Placental epithelial cell (primary cell): ENCODE measurements around a stretch of chr2.

DNA sequence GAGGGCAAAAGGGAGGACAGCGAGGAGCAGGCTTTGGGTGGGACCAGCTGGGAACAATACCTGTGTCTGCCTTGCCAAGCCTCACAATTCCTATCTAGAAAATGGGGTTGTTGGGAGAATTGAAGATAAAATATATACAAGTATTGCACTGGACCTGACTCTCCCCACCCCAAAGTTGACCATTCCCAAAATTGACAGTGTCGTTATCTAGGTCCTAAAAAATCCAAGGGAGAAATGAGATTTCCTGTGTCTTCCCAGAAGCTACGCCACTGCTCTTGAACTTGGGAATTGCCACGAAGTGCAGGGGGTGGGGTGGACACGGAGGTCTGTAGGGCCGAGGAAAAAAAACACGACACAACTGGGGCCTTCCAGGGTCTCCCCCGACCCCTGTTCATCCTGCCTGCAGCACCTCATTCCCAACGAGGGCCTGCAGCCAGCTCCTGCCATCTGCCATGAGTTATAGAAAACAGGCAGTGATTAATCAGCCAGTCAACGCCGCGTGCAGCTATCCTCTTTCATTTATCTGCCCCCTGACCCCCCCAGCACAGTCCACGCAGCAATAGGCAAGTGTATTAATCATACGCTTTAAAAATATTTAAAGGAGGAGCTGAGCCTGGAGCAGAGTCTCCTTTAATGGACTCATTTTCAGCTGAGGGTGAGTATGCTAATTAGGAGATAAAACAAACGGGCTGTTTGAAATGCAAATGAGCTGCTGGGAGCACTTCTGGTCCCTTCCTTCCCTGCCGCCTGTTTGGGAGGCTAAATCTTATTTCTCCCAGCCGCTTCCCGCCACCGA, 210.0 kb downstream of the TFCP2L1 start:
- CAGE, long polyA plus RNA = no peak

DNA sequence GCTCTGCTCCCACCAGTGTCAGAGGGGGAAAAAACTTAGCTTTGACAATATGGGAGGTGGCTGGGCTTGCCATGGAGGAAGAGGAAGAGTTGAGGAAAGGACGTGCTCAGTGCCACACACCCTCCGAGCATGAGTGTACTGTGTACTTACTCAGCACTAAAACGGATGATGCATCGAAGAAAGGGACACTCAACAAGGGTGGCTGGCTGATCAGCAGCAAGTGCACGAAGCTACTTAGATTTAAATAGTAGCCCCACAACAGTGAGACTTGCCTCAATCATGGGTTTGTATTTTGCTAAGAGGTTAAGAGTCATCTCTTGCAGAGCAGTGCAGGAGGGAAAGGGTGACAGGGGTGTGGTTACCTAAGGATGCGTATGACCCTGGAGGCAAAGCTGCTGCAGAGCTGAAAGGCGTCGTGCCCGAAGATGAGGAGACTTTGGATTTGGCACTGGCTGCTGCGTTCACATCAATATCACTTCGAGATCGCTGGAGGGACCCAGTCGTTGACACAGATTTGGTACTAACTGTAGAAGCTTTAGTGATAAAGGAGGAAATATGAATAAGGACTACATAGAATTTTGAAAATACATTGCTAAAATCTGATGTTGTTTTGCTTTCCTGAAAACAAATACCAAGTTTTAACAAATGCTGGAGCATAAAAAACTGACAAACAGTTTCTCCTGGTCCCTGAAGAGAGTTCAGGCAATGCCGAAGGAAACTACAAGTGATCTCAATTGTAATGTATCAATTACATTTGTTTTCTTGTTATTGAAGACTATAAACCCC, 162.2 kb upstream of the TFCP2L1 start:
- CAGE, long polyA plus RNA = no peak

DNA sequence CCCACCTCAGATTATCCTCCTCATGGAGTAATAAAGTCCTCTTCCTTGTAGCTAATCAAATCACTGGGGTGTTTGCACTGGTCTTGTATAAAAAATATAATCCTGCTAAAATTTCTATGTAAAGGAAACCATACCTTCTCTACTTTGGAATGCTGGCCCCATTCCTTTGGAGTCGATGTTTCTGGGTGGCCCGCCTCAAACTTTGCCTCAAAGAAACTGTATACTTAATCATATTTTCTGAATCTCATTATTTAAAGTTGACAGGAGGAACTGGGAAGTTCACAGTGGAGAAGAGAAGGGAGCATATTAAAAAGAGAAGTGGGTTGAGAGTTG, 790.6 kb downstream of the TSN start:
- CAGE, long polyA plus RNA = no peak

DNA sequence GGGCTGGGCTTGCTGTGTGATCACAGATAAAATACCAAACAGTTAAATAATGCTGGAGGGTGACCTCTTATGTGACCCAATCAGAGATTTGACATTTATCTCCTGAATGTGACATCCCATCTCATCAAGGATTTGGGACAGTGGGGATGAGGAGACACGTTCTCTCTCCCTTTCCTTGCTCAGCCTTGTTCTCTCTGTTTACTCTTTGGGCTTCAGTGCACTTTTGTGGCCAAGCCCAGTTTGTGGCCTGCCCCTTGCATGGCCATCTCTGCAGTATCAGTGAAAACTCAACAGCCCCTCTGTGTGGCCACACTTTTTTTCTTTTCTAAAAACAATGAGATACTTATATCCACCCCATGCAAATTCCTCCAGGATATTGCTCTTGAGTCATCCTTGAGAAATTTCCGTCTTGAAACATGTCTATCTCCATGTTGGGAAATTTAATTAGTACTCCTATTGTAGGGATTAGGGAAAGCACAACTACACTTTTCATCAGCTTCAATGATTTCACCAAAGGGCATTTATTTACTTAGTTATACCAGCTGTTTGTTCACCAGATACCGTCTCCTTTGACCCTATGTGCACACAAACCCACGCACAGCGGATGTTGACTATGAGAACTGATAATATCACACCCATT, 993.0 kb downstream of the TSN start:
- CAGE, long polyA plus RNA = no peak

GRCh38 chr2:126534472-126535006, 121.4 kb upstream of the GYPC start:
- CAGE, long polyA plus RNA = no peak

GRCh38 chr2:126688543-126688861, 32.5 kb downstream of the GYPC start:
- CAGE, long polyA plus RNA = no peak

GRCh38 chr2:126971703-126971975, 72.9 kb downstream of the TEX51 start:
- CAGE, long polyA plus RNA = no peak

DNA sequence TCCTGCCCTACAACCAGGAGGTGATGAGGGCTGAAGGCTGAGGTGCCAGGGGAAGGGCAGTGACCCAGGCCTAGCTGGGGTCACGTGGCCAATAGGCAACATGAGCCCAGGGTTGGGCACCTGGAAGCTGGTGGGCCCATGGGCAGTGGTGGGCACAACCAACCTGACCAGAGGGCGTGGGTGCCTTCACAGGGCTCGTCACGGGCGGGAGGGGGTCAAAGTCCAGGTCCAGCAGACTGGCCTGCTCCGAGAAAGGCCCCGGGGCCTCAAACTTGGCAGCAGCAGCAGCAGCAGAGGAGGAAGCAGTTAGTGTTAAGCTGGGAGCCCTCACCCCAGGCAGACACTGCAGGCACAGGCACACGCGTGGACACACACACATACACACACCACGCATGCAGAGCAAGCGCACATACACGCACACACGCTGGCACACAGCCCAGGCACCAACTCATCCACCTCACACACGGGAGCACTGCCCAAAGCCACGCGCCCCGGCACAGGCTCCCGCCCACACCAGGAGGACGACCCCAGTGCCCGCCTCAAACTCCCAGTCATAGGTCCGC, 53.1 kb downstream of the BIN1 start:
- CAGE, long polyA plus RNA = no peak

DNA sequence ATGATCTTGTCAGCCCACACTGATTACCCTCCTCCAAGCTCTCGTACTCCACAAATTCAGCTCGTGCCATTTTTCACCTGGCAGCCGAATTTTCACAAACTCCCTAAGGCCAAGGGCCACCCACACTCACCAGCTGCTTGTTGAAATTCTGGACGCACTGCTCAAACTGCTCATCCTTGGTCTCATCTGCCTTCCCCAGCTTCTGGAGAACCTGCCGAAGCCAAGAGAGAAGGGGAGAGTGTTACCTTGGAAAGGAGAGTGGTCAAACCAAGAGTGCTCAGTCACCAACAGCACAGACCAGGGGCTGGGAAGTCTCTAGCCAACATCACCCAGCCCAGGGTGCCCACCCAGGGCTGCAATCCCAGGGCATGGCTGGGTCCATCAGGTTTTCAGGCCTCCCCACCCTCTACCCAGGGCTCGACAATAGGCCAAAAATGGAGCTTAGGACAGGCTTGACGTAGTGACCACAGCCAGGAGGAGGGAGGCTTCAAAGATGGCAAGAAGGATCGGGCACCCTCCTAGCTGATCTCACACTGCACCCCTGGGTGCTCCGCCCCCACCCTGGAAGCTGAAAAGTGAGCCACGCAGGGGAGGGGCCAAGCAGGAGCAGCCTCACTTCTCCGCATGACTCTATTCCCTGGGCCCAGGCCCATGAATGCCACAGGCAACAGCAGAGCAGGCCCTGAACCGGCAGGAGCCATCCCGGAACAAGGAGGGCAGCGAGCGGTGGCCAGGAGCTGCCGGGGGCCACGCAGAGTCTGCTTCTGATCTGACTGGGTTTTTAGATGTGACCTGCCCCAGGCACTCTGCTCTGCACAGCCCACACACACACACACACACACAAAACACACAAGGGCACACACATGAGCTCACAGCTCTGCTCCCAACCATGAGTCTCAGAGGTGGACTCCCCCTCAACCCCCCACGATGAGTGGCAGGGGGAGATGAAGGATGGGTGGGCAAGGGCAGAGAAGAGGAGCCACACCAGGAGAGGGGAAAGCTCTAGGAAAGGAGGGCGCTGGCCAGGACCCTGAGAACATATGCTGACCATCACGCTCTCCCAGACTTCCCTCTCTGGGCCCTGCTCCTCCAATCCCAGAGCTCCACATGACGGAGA, 30.1 kb downstream of the BIN1 start:
- CAGE, long polyA plus RNA = no peak

GRCh38 chr2:127083604-127084590, 23.1 kb downstream of the BIN1 start:
- CAGE, long polyA plus RNA = no peak

DNA sequence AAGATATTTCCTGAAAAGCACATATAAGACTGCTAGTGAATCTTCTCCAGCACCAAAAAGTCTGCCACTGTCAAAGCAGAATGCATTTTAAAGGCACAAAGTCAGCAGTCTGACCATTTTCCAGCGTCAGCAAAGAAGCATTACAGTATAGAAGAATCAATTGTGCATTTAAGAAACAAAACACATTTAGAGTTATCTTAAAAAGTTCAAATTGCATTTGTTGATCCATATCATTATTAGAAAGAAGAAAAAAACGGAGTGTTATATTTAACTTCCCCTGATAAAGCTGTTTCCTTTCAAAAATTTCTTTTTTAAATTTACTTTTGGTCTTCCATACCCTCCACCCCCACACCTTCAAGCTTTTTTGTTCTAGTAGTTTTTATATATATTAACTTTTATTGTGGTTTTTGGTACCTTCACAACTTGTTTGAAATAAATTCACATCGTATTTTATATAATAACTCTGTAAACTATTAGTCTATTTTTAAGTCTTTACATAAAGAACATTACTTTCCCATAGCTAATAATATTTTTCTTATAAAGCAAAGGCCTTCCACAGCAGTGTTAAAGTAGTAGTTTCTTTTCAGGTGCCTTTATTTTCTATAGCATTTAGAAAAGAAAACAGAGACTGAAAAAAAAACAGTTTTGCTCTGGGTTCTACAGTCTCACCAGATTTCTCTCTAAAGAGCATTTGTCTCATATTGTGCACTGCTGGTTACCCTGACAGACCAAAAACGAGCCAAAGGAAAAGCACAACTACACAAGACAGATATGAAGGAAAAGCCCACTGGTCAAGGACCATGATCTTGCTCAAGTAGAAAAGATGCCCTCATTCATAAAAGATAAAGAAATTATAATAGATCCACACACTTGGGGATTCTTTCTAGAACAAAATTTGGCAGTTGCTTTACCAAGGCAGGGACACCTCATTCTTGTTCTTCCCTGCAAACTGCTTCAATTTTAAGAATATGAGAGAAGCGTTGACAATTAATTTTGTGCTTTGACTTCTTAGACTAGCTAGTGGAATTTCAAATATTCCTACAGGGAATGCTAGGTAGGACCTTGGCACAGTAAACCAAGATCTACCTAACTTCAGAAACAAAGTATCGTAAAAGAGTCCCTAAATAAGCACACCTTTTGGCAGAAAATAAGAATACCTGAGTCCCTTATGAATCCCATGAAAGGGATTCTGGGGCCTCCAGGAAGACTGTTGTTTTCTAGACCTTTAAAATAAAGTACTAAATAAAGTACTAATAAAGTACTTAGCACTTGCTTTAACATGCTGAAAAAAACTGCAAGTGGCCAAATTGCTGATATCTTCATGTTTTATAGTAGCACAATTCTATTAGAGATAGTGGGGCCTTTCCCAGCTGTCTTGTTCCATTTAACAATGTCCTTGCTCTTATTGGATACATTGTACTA, 11.0 kb upstream of the ERCC3 start:
- CAGE, long polyA plus RNA = no peak

GRCh38 chr2:127402253-127402855, 14.6 kb upstream of the MAP3K2 start:
- CAGE, long polyA plus RNA = no peak

GRCh38 chr2:127410810-127411234, 7.4 kb upstream of the PROC start:
- CAGE, long polyA plus RNA = no peak

DNA sequence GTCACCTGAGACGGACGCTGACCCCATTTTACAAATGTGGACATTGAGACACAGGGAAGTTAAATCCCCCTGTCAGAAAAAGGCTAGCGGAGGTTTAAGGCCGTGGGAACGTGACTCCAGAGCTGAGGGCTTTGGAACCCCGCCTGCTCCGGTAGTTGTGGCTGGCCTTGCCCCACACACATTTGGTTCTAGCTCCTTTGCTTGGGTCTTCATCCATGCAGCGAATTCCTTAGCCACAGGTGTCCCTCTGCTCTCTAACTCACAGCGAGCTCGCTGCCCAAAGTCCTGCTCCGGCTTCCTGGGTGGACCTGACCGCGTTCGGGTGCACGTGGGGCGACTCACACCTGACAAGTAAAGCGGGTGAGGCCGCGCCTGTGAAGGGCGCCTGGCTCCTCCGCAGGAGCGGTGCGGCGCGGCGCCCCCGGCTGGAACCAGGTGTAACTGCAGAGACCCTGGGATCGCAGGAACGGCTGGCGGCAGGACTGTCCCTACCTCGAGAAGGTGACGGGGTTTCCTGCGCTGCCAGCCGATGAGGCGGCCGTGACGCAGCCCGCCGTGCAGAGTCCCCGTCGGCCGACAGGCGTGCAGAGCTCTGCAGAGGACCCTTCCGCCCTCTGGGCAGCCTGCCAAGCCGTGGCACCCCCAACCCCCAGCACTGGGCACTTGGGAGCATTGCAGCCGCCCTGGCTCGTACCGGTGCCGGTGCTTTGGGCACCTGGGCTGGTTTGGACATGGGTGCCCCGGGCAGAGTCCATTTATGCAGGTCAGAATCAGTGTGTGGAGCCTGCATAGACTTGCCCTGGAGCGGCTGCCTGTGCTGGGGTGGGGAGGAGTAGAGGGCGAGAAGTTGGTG, 2.4 kb upstream of the PROC start:
- CAGE, long polyA plus RNA = no peak

DNA sequence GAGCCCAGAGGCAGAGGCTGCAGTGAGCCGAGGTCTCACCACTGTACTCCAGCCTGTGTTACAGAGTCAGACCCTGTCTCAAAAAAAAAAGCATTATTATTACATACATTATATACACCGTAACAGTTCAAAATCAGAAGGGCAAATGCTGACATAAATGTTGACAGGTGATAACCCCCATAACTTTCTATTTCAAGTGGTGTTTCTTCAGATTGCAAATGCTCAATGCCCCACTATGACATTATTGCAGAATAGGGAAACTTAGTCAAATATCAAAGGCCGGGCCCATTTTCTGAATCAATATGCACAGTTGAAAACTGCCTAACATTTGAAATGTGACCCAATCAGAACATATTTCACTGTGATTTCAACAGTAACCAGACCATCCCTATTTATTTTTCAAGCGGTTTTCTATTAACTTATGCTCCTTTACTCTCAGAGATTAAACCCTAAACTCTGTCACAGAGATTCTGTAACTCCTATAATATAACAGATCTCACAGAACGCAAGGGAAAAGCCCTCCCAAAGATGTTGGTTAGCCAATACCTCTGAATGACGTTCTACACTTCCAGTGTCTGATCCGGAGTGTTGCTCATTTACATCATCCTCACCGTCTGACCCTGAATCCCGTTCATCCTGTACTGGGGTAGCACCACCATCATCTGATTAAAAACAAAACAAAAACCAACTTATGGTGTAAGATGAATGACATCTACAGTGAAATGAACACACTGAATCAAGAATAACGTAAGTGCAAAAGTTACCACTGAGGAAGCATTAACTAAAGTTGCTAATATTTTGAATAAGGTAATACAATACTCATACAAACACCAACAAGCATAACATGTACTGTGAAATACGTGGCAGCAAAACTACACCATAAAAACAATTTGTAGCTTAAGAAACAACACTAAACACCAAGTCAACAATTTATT, 2.9 kb downstream of the IWS1 start:
- CAGE, long polyA plus RNA = no peak

DNA sequence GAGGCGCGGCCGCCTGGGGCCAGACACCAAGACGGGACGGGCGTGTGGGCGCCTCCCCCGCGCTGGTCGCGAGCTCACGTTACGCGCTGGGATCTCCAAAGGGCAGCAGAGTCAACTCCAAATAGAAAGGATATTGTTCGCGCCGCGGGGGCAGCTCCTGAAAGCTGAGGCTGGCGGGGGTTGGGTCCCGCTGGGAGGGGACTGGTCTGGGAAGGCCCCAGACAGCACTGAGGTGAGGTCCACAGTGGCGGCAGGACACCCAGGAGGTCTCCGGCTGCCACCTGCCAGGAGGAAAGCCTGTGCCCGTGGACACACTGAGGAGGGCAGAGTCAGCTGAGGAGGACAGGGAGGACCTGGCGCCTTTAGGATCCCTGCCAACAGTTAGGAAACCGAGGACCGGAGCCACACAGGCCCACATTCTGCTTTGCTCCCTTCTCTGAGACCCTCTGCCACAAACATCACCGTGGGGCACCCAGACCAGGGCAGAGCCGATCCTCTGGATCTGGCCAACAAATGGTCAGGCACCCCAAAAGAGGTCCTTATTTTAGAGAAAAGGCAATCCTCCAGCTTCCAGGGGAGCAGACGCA, 10.8 kb downstream of the LIMS2 start:
- CAGE, long polyA plus RNA = no peak

- CAGE, long polyA plus RNA = no peak
These were observed 9.9 kb downstream of the LIMS2 start for GRCh38 chr2:127665429-127665790.

GRCh38 chr2:127678897-127679340, 3.6 kb upstream of the LIMS2 start:
- CAGE, long polyA plus RNA = no peak

DNA sequence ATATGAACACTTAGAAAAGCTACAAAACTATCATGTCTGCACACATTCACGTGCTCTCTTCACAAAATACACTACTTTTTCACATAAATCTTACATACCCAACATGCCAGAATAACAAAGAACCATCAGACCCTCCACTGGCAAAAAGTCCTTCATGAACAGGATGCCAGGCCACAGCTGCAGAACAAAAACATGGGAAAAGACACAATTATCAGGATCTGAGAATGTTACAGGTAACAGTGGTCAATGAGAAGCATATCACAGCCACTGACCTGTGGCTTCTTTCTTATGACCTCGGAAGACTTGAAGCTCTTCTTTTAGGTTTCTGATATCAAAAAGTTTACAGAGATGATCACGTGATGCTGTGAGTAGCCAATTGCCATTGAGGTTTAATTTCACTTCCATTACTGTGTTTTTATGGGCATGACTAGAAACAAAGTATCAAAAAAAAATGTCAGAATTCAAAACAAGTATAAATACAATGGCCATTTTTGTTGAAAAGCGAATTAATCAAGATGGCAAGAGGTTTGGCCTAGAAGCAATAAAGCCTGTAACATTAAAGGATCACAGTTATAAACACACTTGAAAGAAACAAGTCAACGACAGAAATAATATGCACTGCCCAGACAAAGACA, 23.6 kb downstream of the SFT2D3 start:
- CAGE, long polyA plus RNA = no peak

- CAGE, long polyA plus RNA = no peak
These were observed 915 bp downstream of the WDR33 start for GRCh38 chr2:127809989-127810522.